Thyroid gland (tissue), 7 donors: ENCODE data around the genes ZBTB48 and UTS2.

DNA sequence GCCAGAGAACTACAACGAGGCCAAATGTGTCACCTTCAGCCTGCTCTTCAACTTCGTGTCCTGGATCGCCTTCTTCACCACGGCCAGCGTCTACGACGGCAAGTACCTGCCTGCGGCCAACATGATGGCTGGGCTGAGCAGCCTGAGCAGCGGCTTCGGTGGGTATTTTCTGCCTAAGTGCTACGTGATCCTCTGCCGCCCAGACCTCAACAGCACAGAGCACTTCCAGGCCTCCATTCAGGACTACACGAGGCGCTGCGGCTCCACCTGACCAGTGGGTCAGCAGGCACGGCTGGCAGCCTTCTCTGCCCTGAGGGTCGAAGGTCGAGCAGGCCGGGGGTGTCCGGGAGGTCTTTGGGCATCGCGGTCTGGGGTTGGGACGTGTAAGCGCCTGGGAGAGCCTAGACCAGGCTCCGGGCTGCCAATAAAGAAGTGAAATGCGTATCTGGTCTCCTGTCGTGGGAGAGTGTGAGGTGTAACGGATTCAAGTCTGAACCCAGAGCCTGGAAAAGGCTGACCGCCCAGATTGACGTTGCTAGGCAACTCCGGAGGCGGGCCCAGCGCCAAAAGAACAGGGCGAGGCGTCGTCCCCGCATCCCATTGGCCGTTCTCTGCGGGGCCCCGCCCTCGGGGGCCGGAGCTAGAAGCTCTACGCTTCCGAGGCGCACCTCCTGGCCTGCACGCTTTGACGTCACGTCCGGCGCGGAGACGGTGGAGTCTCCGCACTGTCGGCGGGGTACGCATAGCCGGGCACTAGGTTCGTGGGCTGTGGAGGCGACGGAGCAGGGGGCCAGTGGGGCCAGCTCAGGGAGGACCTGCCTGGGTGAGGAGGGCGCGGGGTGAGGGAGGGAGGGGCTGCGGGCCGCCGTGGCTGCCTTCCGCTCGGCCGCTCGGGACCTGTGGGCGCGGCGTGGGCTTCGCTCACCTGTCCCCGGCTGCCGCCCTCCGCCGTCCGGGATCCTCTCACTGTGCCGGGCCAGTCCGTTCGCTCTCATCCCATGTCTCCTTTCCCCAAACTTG is at the start of gene ZBTB48:
Gene ZBTB48 (plus strand): TSS at position 681 of the 1,020 bp plus-strand sequence.
- PRO-cap, 2 experiments, result peak in 2 of 2 experiments; most common plus-strand start position 694 of the sequence (in 2); most common minus-strand start position 492 of the sequence (in 1)
- RAMPAGE, long total RNA, 5 experiments, result start-site peak on the plus strand in 2 of 5 experiments, centred at positions 695 to 703 of the sequence, 49 to 62 reads per replicate

DNA sequence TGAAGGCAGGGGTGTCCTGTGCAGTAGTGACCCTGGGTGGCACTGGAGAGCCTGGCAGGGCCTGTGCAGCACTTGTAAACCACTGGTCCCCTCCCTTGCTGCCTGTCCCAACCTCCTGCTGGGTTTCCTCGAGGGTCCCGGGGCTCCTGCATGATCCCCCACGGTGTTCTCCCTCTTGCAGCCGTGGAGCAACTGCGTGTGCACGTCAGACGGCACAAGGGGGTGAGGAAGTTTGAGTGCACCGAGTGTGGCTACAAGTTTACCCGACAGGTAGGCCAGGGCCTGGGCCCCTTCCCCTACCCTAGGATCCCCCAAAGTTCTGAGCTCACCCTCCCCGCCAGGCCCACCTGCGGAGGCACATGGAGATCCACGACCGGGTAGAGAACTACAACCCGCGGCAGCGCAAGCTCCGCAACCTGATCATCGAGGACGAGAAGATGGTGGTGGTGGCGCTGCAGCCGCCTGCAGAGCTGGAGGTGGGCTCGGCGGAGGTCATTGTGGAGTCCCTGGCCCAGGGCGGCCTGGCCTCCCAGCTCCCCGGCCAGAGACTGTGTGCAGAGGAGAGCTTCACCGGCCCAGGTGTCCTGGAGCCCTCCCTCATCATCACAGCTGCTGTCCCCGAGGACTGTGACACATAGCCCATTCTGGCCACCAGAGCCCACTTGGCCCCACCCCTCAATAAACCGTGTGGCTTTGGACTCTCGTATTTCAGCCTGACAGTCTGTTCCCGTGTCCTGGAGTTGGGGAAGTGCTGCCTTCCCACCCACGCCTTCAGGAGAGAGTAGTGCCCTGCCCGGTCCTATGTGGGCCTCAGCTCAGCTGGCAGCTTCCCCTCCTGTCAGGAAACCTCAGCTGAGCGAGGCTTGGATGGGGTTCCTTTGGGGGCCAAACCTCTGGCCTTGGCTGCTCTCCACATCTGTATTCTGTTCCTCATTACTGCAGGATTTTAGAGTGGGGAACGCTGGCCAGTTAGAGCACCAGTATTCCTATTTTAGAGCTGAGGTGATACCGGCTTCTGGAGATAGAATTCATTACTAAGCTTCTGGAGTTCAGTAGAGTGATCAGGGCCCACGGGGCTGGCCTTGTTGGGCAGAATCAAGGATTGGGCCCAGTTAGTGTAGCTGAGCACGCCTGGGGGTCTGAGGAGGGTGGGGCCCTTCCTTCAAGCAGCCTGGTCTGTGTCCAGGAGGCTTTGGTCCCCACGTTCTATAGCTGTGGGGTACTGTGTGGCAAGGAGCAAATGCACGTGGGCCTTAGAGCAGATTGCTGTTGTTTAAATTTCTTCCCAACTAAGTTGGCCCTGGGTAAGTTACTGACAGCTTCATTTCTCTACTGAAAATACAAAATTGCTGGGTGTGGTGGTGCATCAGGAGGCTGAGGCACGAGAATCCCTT is 9.3 kb downstream of the ZBTB48 start:
- PRO-cap, 2 experiments, result no peak in any of the 2 experiments
- RAMPAGE, long total RNA, 5 experiments, result no peak in any of the 5 experiments

DNA sequence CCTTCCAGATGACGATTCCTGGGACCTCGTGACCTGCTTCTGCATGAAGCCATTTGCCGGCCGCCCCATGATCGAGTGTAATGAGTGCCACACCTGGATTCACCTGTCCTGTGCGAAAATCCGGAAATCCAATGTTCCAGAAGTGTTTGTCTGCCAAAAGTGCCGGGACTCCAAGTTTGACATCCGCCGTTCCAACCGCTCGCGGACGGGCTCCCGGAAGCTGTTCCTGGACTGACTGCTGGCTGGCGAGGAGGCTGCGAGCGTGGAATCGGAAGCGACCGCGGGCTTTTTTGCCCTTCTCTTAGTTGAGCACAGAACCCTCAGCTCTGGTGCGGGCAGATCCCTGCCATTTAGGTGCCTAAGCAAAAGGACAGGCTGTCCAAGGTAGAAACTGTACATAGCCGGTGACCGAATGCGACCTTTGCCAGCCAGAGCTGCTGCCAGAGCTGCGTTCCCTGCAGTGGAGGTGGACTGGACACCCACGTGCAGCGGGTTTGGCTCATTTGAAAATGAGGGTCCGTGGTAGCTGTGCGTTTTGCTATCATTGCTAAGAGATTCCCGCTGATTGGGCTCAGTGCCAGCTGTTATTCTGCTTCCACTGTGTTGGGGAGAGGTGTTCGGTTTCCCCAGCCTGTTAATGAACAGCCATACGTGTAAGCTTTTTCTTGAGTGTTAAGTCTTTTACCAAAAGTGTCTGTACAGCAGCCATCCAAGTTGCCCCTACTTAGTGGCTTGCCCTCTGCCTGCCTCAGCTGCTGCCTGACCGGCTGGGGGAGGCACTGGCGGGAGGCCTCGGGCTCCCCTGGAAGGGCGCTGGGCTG is 3.1 kb upstream of the THAP3 start:
- PRO-cap, 2 experiments, result no peak in any of the 2 experiments
- RAMPAGE, long total RNA, 5 experiments, result no peak in any of the 5 experiments

- PRO-cap, 2 experiments, result peak in 1 of 2 experiments; most common plus-strand start chr1:6744069 (in 1); most common minus-strand start chr1:6743953 (in 1)
- RAMPAGE, long total RNA, 5 experiments, result no peak in any of the 5 experiments
Measured at GRCh38 chr1:6743622-6744352, 41.5 kb upstream of the CAMTA1 start.

- PRO-cap, 2 experiments, result peak in 2 of 2 experiments; most common plus-strand start chr1:6784789 (in 2); most common minus-strand start chr1:6784319 (in 1)
- RAMPAGE, long total RNA, 5 experiments, result start-site peak on the minus strand in 3 of 5 experiments, at chr1:6784571-6784598 at its widest, 6 to 47 reads per replicate
Measured at GRCh38 chr1:6784039-6785198, 835 bp upstream of the CAMTA1 start.

GRCh38 chr1:7478239-7478828 is 292.8 kb upstream of the VAMP3 start:
- PRO-cap, 2 experiments, result no peak in any of the 2 experiments
- RAMPAGE, long total RNA, 5 experiments, result no peak in any of the 5 experiments

DNA sequence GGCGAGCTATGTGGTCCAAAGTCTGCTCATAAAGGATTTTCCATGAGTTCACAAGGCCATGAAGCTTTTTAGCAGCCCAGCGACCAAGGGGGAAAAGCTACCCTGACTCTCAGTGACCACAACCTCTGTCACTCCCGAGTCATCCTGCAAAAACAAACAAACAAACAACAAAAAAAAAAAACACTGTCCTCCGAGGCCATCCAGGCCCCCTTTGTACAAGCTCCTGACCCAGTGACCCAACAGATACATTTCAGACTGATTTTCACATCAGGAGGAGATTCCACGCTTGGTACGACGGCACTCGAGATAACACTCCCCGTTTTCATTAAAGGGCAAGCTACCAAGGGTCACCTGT is 261.3 kb upstream of the VAMP3 start:
- PRO-cap, 2 experiments, result no peak in any of the 2 experiments
- RAMPAGE, long total RNA, 5 experiments, result no peak in any of the 5 experiments

DNA sequence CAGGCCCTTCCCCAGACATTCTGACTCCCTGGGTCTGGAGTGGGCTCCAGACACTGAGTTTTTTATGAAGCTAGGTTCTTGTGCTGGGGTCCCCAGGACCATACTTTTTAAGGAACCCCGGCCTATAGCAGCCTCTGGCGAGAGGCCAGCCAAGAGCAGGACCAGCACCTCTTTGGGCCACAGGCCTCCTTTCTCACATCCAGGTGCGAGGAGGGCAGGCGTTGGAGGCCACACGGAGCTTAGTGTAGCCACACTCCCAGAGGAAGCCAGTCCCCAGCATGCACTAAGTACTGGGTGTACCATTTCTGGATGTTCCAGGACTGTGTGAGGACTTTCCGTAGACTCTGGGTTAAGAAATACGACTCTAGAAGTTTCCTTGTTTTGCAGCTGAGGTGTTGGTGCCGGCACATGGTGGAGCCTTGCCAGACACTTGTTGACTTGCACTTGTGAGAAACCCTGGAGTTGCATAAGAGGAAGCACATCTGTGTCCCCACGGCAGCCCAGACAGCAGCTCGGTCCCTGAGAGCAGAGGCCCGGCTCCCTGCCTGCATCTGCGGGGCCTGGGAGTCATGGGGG is 122.2 kb upstream of the VAMP3 start:
- PRO-cap, 2 experiments, result no peak in any of the 2 experiments
- RAMPAGE, long total RNA, 5 experiments, result no peak in any of the 5 experiments

DNA sequence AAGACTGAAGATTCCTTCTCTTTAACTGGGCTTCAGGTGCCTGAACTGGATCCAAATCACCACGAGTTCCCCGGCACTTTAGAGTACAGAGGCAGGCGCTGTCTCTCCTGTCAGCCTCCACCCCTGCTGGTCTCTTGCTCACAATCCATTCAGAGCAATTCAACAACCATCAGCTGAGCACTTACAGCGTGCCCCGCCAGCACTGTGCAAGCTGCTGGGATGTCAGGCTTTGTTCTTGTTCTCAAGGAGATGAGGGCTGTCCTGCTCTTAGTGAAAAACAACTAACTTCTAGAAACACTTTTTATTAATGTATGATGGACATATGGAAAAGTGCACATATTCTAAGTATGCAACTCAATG is 68.7 kb upstream of the VAMP3 start:
- PRO-cap, 2 experiments, result no peak in any of the 2 experiments
- RAMPAGE, long total RNA, 5 experiments, result no peak in any of the 5 experiments

DNA sequence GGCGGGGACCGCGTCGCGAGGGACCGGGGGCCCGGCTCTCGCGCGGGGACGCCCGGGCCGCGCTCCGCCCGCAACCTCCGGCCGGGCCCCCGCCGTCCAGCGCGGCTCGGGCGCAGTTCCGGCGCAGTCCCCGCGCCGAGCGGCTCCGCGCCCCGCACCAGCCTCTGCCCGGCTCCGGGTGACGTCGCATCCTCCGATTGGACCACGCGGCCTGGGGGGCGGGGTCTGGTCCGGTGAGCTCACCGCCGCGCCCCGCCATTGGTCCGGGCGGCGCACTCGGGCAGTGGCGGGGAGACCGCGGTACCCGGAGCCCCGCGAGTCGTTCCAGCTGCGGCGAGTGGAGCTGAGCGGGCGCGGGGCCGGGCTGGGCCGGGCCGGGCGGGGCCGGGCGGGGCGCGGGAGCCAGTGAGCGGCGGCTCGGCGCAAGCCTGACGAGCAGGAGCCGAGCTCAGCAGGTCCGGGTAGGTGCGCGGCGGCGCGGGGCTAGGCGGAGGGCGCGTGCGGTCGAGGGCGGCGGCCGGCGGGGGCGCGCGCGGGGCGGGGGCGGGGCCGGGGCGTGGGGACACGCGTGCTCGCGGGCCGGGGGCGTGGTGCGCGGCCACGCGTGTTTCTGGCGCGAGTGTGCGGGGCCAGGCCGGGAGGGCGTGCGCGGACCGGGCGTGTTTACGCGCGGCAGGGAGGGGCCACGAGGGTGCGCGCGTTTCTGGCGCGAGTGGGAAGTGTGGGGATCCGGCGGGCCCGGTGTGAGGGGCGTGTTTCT is 66.5 kb upstream of the VAMP3 start:
- PRO-cap, 2 experiments, result peak in 2 of 2 experiments; most common plus-strand start position 279 of the sequence (in 1); most common minus-strand start position 108 of the sequence (in 1)
- RAMPAGE, long total RNA, 5 experiments, result no peak in any of the 5 experiments

DNA sequence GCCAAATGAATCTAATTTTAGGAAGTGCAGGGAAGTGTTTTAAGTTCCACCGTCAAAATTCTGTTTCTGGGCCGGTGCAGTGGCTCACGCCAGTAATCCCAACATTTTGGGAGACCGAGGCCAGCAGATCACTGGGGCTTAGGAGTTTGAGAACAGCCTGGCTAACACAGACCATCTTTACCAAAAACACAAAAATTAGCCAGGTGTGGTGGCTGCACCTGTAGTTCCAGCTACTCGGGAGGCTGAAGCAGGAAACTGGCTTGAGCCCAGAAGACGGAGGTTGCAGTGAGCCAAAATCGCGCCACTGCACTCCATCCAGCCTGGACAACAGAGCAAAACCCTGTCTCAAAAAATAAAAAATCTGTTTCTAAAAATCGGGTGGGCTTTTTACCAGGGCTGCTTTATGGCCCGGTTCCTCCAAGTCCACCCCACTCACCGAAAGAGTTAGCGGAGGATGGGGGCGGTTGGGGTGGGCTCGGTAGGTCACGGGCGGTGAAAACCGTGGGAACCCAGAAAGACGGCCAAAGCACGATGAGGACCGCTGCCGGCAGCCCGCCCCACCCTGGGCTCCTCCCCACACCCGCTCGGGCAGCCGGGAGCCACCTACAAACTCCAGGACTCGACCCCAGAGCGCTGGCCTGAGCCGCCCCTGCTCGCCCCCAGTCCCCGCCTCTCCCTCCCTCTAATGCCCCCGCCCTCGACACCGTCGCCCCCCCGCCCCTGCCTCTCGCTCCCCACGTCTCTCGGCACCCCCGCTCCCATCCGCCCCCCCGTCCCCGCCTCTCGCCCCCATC is 929 bp upstream of the PER3 start:
- PRO-cap, 2 experiments, result peak in 1 of 2 experiments; most common plus-strand start position 524 of the sequence (in 1); most common minus-strand start position 573 of the sequence (in 1)
- RAMPAGE, long total RNA, 5 experiments, result no peak in any of the 5 experiments

- PRO-cap, 2 experiments, result no peak in any of the 2 experiments
- RAMPAGE, long total RNA, 5 experiments, result no peak in any of the 5 experiments
Measured at GRCh38 chr1:7852753-7853258, at the start of gene UTS2. Gene UTS2, minus strand, starts transcription at chr1:7853065.

GRCh38 chr1:8003974-8004646 is 22.0 kb downstream of the ERRFI1 start:
- PRO-cap, 2 experiments, result no peak in any of the 2 experiments
- RAMPAGE, long total RNA, 5 experiments, result no peak in any of the 5 experiments

DNA sequence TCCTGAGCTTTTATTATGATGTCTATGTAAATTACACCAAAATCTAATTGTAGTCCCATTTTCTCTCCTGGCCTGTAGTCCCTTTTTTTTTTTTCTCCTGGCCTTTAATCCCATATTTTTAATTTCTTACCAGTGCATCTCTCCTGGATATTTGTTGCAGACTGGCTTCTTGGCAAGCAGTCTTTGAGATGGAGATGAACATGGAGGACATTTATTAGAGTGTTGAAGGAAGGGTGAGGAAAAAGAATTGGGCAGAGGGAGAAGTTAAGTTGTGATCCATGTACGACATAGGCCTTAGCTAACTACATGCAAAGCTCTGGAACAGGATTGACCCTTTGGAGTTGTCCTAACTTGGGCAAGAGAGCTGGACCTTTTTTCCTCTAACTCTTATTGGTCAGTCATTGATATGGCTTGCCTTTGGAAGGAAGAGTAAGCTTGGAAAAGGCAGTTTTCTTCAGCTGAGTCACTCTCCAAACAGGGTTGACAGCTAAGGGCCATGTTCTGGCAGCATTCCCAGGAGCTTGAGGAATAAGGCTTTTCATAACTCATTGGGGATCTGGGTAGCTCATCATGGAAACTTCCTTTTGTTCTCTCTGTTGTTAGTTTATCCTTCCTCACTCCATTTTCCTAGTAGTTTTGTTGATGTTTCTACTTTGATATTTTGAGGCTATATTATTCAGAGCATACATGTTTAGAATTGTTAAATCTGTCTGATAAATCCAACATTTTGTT is 14.4 kb upstream of the ERRFI1 start:
- PRO-cap, 2 experiments, result no peak in any of the 2 experiments
- RAMPAGE, long total RNA, 5 experiments, result no peak in any of the 5 experiments

- PRO-cap, 2 experiments, result peak in 2 of 2 experiments; most common plus-strand start chr1:8061522 (in 2); most common minus-strand start chr1:8061378 (in 2)
- RAMPAGE, long total RNA, 5 experiments, result no peak in any of the 5 experiments
Measured at GRCh38 chr1:8061272-8061771, 35.2 kb upstream of the ERRFI1 start.

DNA sequence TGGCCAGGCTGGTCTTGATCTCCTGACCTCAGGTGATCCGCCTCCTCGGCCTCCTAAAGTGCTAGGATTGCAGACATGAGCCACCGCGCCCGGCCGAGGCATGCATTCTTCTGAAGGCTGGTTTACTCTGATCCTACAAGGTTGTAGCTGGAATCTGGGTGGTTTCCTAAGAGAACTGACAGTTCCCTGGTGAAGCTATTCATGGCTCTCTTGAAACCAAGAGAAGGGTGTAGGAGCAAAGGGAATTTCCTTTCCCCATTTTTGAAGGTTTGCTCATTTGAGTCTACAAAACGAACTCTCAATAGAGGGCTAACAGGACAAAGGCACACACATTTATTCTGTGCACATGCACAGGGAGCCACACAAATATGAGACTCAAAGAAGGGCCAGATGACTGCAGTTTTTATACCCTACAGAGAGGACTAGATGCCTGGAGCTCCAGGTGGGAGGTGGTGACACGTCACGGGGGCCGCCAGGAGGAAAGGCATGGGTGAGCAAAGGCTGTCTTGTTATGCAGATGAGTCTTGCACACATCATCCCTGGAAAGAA is 49.5 kb upstream of the ERRFI1 start:
- PRO-cap, 2 experiments, result peak in 1 of 2 experiments; most common plus-strand start position 301 of the sequence (in 1); most common minus-strand start position 112 of the sequence (in 1)
- RAMPAGE, long total RNA, 5 experiments, result no peak in any of the 5 experiments

GRCh38 chr1:8154612-8155090 is 128.5 kb upstream of the ERRFI1 start:
- PRO-cap, 2 experiments, result no peak in any of the 2 experiments
- RAMPAGE, long total RNA, 5 experiments, result no peak in any of the 5 experiments

GRCh38 chr1:8294361-8294688 is 23.6 kb upstream of the SLC45A1 start:
- PRO-cap, 2 experiments, result peak in 2 of 2 experiments; most common plus-strand start chr1:8294459 (in 1); most common minus-strand start chr1:8294592 (in 1)
- RAMPAGE, long total RNA, 5 experiments, result no peak in any of the 5 experiments

- PRO-cap, 2 experiments, result no peak in any of the 2 experiments
- RAMPAGE, long total RNA, 5 experiments, result no peak in any of the 5 experiments
Measured at GRCh38 chr1:8352386-8352876, 34.5 kb downstream of the SLC45A1 start.

- PRO-cap, 2 experiments, result no peak in any of the 2 experiments
- RAMPAGE, long total RNA, 5 experiments, result no peak in any of the 5 experiments
Measured at GRCh38 chr1:8359775-8360830, 42.2 kb downstream of the SLC45A1 start.